Heart (tissue), 3 donors: ENCODE results near the gene MYZAP.

GRCh38 chr15:57435262-57435661 lies 59.0 kb downstream of the CGNL1 start:
- RAMPAGE, long total RNA, 2 experiments: no peak in any of the 2 experiments

GRCh38 chr15:57510538-57511079 lies 81.1 kb upstream of the MYZAP start:
- RAMPAGE, long total RNA, 2 experiments: no peak in any of the 2 experiments

DNA sequence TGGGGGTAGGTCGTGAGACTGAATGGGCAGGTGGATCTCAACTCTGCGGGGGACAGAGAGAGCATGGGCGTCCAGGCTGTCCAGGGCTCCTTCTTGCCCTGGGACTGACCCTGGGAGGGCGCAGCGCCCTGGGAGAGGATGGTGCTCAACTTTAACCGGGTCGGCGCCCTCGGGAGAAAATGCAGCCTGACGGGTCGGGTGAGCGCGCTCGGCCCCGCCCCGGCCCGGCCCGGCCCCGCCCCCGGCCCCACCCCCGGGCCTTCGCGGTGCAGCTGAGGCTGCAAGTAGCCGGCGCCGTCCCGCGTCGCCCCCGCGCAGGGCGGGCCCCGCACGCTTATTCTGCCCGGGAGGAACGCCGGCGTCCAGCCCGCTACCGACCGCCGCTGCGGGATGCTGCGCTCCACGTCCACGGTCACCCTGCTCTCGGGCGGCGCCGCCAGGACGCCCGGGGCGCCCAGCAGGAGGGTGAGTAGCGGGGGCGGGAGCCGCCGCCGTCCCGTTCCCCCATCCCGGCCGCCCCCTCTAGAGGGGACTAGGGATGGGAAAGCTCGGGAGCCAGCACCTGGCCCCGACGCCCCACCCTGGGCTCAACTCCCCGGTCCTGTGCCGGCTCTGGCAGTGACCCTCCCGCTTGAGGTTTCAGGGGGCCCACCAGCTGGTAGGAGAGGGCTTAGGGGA lies at the start of gene MYZAP:
MYZAP (plus strand) TSS at position 260 of the 678 bp plus-strand sequence.
- RAMPAGE, long total RNA, 2 experiments: start-site peak on the plus strand in 1 of 2 experiments, centred at position 323 of the sequence, 20,963 reads per replicate

GRCh38 chr15:57647464-57648089 lies 55.9 kb downstream of the MYZAP start:
- RAMPAGE, long total RNA, 2 experiments: no peak in any of the 2 experiments

GRCh38 chr15:58250000-58250343 lies 111.8 kb downstream of the AQP9 start:
- RAMPAGE, long total RNA, 2 experiments: no peak in any of the 2 experiments

- RAMPAGE, long total RNA, 2 experiments: no peak in any of the 2 experiments
Observed at GRCh38 chr15:58274792-58275279, 136.7 kb downstream of the AQP9 start.

DNA sequence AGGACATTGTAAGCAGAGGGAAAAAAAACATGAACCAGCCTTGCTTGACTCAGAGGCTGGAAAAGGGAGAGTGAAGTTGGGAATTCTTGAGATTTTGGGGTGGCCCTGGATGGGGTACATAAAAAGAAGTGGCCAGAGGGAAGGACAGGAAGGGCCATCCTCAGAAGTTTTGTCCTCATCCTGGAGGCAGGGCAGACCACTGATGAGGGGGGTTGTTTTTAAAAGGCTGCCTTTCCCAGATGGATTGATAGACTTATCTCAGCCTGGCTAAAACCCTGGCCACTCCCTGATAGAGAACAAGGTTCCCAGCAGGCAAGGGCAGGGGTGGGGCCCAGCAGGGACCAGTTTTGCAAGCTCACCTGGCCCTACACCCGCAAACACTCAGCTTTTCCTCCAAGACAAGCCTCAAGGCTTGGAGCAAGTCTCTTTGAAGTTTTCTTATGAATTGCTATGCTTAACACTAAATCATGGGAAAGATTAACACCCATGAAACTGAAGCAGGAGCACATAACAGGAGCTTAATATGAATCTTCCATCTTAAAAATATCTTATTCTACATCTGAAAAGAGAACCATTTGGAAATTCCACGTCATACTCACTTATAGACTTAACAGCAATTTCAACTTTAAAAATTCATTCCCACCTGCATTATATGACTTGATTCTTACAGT lies 9.1 kb downstream of the LIPC start:
- RAMPAGE, long total RNA, 2 experiments: no peak in any of the 2 experiments

GRCh38 chr15:58551568-58552519 lies 120.1 kb downstream of the LIPC start:
- RAMPAGE, long total RNA, 2 experiments: no peak in any of the 2 experiments

GRCh38 chr15:58641508-58642067 lies 107.9 kb downstream of the ADAM10 start:
- RAMPAGE, long total RNA, 2 experiments: no peak in any of the 2 experiments

- RAMPAGE, long total RNA, 2 experiments: no peak in any of the 2 experiments
Observed at GRCh38 chr15:58990895-58991710, 3.6 kb downstream of the RNF111 start.

GRCh38 chr15:59333023-59333486 lies 39.6 kb downstream of the MYO1E start:
- RAMPAGE, long total RNA, 2 experiments: no peak in any of the 2 experiments

- RAMPAGE, long total RNA, 2 experiments: no peak in any of the 2 experiments
Observed at GRCh38 chr15:59406362-59406960, 31.5 kb upstream of the FAM81A start.

- RAMPAGE, long total RNA, 2 experiments: no peak in any of the 2 experiments
Observed at GRCh38 chr15:59543739-59544366, 67.7 kb upstream of the GCNT3 start.

DNA sequence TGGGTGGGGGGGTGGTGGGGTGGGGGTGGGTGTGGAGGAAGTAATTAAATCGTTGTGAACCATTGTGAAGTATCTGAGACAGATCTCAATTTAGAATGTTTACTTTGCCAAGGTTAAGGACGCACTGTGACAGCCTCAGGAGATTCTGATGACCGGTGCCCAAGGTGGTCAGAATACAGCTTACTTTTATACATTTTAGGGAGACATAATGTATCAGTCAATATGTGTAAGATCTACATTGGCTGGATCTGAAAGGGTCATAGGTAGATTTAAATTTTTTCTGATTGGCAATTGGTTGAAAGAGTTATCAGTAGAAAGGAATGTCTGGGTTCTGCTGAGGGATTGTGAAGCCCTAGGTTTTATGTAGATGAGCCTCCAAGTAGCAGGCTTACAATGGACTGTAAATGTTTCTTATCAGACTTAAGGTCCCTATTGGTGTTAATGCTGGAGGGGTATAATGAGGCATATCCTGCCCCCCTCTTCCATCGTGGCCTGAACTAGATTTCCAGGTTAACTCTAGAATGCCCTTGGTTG lies 61.9 kb upstream of the GCNT3 start:
- RAMPAGE, long total RNA, 2 experiments: no peak in any of the 2 experiments

- RAMPAGE, long total RNA, 2 experiments: no peak in any of the 2 experiments
Observed at GRCh38 chr15:60348725-60349133, 49.1 kb downstream of the ANXA2 start.

DNA sequence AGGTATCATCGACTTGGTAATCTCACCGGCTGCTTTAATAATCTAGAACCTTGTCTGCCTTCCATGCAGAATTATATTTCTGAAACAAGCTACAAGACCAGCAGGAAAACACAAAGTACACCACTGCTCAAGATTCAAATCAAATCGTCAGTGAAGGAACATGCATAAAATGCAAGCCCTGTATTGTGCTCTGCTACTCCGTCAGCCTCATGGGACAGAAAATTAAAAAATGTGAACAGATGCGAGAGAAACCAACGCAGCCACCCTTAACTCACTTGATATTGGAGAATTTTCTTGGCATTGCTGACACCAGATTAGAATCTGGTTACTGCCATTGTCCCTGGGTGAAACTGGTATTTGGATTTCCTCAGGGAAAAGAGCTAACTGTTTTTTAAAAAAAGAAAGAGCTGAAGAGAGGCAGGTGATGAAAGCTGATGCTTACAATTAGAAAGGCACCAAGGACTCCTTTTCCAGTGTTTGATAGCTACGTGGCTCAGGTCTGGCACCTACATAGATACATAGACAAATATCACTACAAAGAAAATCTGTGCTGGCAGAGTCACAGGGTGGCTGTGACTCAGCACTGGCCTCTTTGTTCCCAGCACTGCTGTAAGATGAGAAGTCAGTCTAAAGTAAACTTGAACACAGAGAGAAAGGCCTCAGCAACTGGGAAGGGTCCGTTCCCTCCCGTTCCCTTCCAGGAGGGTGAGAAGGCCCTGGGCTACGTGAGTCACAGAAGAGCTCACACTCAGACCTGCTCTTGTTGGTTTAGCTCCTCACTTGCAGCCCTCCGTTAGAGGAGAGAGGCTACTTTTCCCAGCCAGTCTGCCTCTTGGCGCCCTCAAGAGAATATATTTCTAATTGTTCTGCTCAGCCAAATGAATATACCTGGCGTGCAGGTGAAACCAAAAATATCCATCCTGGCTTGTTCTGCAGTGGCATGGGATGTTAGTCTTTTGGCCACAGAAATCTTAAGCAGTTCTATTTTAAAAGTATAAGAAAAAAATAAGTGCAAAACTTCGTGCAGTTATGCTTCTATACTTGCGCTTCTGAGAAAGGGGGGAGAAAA lies 23.3 kb downstream of the ANXA2 start:
- RAMPAGE, long total RNA, 2 experiments: no peak in any of the 2 experiments

GRCh38 chr15:60511171-60512313 lies 32.6 kb upstream of the ICE2 start:
- RAMPAGE, long total RNA, 2 experiments: no peak in any of the 2 experiments

DNA sequence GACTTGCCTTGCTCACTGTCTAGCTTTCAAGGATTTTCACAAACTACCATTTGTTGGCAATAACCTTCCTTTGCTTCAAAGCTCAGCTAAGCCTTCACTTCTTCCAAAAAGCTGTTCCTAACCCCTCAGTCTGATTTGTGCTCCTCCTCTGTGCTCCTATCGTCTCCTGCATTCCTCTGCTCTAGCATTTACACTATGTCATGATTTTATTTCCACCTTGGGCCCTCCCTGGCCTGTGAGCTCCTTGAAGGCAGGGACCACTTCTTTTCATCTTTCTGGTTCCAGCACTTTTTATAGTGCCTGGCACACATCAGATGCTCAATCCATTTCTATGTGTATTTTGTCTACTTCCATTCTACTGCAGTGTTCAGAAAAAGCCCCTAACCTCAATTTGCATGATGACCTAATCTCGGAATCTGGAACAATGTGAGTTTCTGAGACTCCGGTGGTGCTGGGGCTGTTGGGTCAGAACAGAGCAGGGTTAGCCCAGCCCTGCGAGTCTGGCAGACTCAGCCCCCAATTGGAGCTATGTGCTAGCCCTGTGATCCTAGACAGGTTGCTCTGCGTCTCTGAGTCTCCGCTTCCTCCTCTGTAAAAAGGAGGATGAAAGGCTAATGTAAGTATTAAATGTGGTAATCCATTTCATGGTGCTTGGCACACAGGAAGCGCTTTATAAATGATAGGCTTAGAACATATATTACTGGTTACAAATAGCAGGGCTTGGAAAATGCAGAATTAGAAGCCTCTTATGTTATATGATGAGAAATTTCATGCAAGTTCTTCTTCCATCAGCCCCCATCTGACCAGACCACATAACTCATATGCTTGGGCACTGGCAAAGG lies 94.9 kb upstream of the ICE2 start:
- RAMPAGE, long total RNA, 2 experiments: no peak in any of the 2 experiments

DNA sequence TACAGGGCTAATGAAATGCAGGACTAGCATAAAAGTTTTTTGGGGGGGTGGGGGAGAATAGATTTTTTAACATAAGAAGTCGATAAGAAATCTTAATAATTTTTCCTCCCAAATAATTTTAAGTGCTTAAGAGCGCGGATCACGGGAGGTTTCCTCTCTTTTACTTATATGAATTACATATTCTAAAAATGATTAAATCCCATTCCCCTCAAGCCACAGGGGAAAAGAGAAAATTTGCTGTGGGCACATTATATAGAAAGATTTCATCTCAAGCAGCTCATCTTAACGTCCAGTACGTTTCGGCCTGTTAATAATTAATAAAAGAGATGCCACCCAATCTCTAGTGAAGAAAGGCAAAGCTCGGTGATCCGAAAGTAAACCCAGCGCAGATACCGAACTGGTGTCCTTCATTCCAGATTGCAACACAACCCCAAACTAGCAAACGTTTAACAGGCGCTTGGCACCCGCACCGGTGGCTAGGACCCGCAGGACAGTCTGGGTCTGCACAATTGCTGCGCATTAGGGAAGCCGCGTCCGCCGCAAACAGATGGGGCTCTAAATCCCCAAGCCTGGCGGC lies 111.8 kb upstream of the ICE2 start:
- RAMPAGE, long total RNA, 2 experiments: no peak in any of the 2 experiments

- RAMPAGE, long total RNA, 2 experiments: no peak in any of the 2 experiments
Observed at GRCh38 chr15:60620722-60621379, 141.9 kb upstream of the ICE2 start.